SK-MEL-5 (cell line): ENCODE data around the gene BEND4.

GRCh38 chr4:40213949-40214999, 17.4 kb downstream of the RHOH start:
RAMPAGE:
- cytosol, long total RNA: no peak
- long total RNA: no peak
- nucleus, long total RNA: no peak

DNA sequence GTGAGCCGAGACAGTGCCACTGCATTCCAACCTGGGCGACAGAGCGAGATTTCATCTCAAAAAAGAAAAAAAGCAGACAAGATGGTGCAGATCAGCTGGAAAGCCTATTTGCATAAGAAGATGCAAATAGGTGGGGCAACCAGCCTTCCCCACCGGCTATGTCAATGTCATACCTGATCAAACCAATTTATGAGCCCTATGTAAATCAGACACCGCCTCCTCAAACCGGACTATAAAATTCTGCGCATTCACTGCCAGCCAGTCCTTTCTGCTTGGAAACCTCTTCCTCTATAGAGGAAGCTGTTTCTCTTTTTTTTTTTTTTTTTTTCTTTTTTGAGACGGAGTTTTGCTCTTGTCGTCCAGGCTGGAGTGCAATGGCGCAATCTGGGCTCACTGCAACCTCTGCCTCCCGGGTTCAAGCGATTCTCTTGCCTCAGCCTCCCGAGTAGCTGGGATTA, 64.5 kb upstream of the CHRNA9 start:
RAMPAGE:
- cytosol, long total RNA: no peak
- long total RNA: no peak
- nucleus, long total RNA: no peak

DNA sequence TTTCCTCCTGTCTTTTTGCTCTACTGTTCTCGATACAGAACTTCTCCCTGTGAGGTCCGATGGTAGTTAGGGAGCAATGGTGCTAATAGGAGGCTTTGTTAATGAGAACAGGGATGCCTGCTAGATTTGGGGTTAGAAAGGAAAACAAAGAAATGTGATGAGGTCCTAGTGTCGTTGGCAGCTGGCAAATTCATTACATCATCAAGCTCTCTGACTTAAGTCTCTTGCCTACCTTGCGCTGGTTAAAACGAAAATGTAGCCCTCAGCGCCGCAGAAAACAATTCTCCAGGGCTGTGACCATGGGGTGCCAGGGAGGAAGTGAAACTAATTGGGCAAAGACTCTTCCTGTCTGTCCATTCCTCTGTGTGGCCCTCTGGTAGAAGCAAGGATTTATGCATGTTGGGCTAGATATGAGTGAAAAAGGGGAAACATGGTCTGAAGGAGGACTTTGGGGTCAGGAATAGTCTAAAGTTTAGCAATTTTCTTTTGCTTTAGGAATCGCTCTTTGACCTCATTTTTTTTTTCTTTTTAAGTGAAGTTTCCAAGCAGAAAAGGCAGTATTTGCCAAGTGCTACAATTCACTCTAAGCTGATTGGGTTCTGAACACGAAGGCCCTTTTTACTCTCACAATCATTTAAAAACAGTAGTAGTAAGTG, 27.5 kb upstream of the CHRNA9 start:
RAMPAGE:
- cytosol, long total RNA: no peak
- long total RNA: no peak
- nucleus, long total RNA: no peak

GRCh38 chr4:40321457-40322151, 13.5 kb upstream of the CHRNA9 start:
RAMPAGE:
- cytosol, long total RNA: no peak
- long total RNA: no peak
- nucleus, long total RNA: no peak

RAMPAGE:
- cytosol, long total RNA: no peak
- long total RNA: no peak
- nucleus, long total RNA: no peak
Observed at GRCh38 chr4:40377555-40378090, 42.5 kb downstream of the CHRNA9 start.

DNA sequence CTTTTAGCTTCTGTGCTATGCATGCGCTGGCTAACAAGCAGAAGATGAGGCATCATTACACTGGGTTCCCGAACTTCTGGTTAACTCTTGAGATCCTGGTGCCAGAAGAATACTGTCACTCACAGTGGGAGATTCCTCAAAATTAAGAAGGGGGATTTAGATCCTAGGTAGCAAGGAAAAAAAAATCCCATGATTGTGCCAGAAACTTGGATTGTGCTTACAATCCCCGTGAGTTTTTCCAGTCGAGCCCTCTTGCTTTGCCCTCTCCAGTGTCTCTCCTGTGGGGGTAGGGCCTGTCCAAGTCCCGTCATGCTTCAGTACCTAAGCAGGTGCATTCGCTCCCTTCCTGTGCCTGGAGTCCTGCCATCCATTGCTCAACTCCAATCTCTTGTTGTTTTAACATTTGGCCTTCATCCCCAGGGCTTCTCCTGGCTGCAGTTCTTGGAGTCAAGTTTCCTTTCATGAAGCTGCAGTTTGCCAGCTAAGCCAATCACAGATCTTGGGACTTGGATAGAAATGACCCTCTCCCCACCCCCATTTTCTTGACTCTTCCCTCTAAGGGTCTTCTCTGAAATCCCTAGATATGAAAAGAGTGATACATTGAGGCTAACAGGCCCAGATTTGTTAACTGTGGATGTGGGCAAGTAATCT, 60.6 kb downstream of the CHRNA9 start:
RAMPAGE:
- cytosol, long total RNA: no peak
- long total RNA: no peak
- nucleus, long total RNA: no peak

GRCh38 chr4:40495888-40496586, 133.6 kb downstream of the RBM47 start:
RAMPAGE:
- cytosol, long total RNA: no peak
- long total RNA: no peak
- nucleus, long total RNA: no peak

RAMPAGE:
- cytosol, long total RNA: no peak
- long total RNA: no peak
- nucleus, long total RNA: no peak
Observed at GRCh38 chr4:40524543-40525274, 105.0 kb downstream of the RBM47 start.

DNA sequence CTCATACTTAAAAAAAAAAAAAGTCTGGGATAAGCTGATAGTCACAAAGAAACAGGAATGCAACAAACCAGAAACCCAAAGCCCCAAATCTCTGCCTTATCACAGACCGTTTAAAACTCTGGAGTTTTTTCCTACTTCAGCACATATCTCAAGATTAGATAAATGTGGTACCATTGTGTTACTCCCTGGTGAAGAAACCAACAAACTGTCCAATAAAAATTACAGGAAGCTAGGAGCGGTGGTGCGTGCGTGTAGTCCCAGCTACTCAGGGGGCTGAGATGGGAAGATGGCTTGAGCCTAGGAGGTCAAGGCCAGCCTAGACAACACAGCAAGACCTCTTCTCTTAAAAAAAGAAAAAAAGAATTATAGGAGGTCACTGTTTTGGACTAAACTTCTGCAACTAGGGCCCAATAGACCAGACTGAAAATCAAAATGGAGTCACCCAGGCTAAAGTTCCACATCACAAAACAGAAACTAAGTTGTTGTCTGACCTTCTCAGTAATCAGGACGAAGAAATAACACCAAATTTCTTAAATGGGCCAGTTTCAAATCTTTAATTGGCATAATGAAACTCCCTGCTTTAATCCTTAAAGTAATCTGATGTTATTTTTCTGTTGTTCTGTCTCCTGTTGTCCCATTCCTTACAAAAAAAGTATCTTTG, 51.9 kb downstream of the RBM47 start:
RAMPAGE:
- cytosol, long total RNA: no peak
- long total RNA: no peak
- nucleus, long total RNA: no peak

RAMPAGE:
- cytosol, long total RNA: no peak
- long total RNA: no peak
- nucleus, long total RNA: no peak
Observed at GRCh38 chr4:40625732-40626908, 3.5 kb downstream of the RBM47 start.

DNA sequence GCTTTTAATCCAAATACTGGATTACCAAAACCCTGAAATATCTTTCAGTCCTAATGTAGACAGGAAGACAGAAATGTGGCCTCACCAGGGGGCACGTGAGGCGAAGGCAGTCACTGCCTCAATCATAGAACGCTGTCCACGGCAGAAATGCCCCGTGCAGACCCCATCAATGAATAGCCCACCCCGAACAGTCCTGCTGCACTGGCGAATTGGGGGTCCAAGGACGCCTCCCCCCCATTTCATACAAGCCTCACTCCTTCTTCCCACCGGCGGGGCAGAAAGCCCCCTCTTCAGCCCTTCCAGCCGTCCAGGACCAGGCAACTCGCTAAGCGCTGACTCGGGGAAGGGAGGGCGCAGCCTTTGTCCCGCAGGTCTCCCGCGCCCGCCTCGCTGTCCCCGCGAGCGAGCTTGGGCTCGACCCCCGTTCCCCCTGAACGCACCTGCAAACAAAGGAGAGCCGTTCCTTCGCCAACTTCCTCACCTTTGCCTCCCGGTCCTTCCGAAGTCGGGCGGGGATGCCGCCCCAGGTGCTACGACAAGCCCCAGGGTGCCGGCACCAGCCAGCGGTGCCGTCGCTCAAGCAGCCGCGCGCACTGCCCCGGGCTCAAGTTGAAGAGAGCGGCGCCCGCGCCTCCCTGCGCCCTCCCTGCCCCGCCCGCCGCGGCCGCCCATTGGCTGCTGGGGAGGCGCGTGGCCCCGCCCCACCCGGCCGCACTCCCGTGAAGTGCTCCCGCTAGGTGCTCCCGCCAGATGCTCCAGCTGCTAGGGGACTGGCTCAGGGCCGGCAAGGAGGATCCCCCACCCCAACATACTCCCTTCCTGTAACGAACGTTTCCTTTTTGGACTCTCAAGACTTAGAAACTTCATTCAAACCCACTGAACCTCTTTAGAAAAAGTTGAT, 107.0 kb downstream of the NSUN7 start:
RAMPAGE:
- cytosol, long total RNA: no peak
- long total RNA: no peak
- nucleus, long total RNA: no peak

DNA sequence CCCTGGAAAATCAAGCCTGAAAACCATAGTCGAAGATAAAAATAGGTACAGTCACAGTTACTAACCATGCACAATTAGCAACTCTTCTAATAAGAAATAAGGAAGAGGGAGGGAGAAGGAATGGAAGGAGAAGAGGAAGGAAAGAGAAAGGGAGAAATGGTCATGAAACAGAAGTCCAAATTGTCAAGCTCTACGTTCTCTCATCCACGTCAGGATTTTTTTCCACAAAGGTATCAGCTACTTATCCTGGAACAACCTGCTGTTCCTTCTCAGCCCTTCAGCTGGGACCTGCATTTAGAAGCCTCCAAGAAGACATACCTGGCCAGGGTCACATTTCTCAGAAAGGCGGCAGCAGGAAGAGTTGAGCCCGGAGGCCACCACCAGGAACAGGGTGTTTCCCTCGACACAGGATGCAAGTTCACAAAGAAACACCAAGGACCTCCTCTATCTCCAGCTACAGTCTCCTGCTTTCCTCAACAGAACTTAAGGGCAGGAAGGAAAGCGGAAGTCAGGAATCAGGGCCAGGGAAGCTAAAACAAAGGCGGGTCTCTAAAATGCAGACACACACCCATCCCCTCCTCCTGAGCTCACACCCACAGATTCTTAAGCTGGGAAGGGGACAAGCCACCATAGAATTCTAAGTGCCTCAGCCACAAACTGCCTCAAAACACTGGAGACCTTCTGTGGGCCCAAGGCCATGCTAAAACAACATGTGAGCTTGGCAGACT, 163.6 kb downstream of the APBB2 start:
RAMPAGE:
- cytosol, long total RNA: no peak
- long total RNA: no peak
- nucleus, long total RNA: no peak

RAMPAGE:
- cytosol, long total RNA: no peak
- long total RNA: no peak
- nucleus, long total RNA: no peak
Observed at GRCh38 chr4:41202193-41202560, 12.2 kb downstream of the APBB2 start.

DNA sequence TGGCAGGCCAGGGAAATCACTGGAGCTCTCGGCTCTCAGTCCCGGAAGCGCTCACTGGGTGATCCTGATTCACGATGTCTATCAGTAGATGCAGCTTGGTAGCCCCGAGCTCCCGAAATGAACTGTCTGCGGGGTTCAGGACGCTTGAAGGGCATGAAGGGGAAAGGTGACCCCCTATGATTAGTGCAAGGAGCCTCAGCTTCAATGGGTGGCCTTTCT, 104.8 kb downstream of the UCHL1 start:
RAMPAGE:
- cytosol, long total RNA: no peak
- long total RNA: no peak
- nucleus, long total RNA: no peak

DNA sequence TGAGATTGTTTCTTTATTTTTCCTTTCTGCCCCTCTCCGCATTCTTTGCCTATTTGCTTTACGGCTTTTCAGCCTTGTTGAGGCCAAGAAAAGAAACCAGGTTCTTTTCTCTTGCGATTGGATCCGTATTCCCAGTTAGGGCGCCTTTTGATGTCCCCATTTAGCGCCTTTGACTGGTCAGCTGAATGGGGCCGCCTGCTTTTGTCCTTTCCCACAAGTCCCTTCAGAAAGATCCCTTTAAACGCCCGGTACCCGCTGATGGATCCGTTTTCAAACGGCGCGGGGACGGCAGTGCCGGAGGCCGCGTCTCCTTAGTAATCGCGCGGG, 54.0 kb upstream of the TMEM33 start:
RAMPAGE:
- cytosol, long total RNA: no peak
- long total RNA: no peak
- nucleus, long total RNA: no peak

DNA sequence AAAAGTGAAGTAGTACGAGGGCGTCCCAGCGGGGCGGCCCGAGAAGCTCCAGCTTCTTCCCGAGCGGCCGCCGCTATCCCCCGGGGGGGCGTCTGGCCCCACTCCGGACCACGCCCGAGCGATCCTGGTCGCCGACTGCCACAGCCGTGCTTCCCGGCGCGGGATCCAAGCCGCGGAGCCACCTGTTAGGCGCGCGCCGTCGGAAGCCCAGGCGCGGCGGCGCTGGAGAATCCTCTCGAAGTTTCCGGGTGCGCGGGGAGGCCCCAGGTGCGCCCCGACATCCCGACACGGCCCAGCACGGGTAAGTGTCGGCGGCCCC, 1.2 kb downstream of the BEND4 start:
RAMPAGE:
- cytosol, long total RNA: no peak
- long total RNA: no peak
- nucleus, long total RNA: no peak

DNA sequence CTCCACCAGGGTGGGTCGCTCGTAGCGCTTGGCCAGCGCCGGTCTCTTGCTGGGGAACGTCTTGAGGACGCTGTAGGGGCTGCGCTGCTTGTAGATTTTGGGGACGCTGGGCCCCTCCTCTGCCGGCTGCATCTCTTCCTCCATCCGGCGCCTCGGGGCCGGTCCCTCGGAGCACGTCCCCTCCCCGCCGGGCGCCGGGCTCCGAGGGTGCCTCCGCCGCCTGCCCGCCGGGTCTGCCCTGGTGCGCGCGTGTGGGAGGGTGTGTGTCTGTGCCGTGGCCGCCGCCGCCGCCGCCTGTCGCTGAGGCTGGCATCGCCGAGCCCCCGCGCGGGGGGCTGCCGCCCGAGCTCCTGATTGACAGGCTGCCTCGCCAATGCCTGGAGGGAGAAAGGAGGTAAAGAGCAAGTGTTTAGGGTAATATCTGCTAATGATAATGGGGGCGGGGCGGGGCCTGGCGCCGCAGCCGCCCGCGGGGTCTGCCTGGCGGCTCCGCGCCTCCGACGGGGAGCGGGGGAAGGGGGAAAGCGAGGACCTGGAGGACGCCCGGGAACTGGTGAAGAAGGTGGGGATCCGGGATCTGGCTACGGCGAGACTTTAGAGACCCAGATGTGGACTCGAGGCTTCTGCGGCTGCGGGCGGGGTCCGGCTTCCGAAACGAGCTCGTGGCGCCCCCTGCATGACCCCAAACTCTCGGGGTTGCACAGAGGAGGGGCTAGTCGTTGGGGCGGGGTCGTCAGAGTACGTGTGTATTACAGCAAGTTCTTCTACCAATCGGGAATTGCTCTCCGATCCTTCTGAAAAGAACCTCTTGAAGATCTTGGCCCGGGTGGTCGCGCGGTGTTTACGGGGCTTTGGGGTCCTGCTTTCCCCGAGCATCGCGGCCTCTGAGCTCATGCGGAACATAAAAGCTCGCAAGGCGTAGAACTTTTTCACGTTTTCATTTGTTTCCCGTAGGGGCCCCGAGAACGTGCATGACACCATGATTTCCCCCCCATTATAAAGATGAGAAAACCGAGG, at the start of gene BEND4:
Gene BEND4, minus strand, starts transcription at position 656 of the 1,017 bp plus-strand sequence.
RAMPAGE:
- cytosol, long total RNA: no peak
- long total RNA: no peak
- nucleus, long total RNA: no peak

GRCh38 chr4:42654993-42655481, 1.9 kb downstream of the ATP8A1 start:
RAMPAGE:
- cytosol, long total RNA: no peak
- long total RNA: no peak
- nucleus, long total RNA: no peak

DNA sequence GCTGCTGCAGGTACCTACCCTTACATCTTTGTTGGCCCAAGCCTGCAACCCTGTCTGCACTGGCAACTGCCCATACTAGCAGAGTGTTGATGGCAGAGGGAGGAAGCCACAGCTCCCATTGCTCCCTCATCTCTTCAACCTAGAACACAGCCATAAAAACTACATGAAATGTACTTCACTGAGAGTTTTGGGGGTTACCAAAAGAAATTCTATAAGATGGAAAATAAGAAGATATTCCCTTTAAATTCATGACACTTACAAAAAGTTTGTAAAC, 15.0 kb upstream of the ATP8A1 start:
RAMPAGE:
- cytosol, long total RNA: no peak
- long total RNA: no peak
- nucleus, long total RNA: no peak

DNA sequence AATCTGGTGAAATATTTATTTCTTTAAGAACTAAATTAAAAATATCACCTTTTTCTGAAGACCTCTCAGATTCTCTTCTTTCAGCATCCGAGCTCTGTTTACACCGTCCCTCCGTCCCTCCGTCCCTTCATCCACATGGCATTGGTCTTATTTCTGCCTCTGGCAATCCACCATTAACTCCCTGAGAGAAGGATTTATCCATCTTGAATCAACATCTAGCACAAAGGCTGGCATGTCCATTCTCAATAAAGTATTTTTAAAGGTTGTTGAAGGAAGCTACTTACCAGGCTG, 63.2 kb downstream of the ATP10D start:
RAMPAGE:
- cytosol, long total RNA: no peak
- long total RNA: no peak
- nucleus, long total RNA: no peak